Melanocyte of skin (primary cell): Measurements from ENCODE around the genes PMF1 and PAQR6.

- CAGE, long polyA plus RNA, 2 experiments, result no peak in any of the 2 experiments
These were observed 3.5 kb downstream of the RUSC1 start for GRCh38 chr1:155324081-155324643.

- CAGE, long polyA plus RNA, 2 experiments, result no peak in any of the 2 experiments
These were observed 16.5 kb downstream of the RUSC1 start for GRCh38 chr1:155336817-155337965.

DNA sequence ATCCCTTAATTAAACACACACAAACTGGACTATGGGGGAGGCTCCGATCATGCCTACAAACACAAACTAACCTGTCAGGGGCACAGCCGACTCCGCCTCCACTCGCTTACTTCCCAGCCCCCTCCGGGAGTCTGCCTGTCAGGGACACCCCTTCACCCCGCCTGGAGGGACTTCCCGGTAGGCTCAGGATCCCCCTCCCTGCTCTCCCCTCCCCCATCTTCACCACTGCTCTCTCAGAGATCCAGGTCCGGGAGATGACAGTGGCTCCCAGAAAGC, 850 bp downstream of the ASH1L start:
- CAGE, long polyA plus RNA, 2 experiments, result no peak in any of the 2 experiments

DNA sequence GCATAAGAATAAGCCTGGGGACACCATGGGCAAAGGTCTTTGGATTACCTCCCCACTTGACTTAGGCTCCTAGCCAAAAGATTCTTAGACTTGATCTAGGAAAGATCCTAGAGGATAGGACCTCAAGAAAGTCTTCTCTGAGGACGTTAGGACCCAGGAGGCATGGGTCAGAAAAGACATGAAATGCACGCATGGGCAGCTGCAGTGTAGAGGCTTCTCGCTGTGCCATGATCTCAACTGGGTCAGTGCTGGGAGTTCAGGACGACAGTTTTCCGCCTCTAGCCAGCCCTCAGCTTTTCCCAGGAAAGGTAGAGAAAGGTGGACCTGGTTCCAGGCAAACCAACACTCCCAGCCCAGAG, 26.5 kb downstream of the MSTO1 start:
- CAGE, long polyA plus RNA, 2 experiments, result no peak in any of the 2 experiments

- CAGE, long polyA plus RNA, 2 experiments, result no peak in any of the 2 experiments
These were observed 27.1 kb downstream of the MSTO1 start for GRCh38 chr1:155637079-155637477.

- CAGE, long polyA plus RNA, 2 experiments, result no peak in any of the 2 experiments
These were observed 3.6 kb downstream of the GON4L start for GRCh38 chr1:155853147-155854065.

GRCh38 chr1:155880901-155881682, 21.7 kb downstream of the SYT11 start:
- CAGE, long polyA plus RNA, 2 experiments, result no peak in any of the 2 experiments

GRCh38 chr1:155960278-155961255, 17.8 kb downstream of the ARHGEF2 start:
- CAGE, long polyA plus RNA, 2 experiments, result no peak in any of the 2 experiments

GRCh38 chr1:155973767-155974356, 4.5 kb downstream of the ARHGEF2 start:
- CAGE, long polyA plus RNA, 2 experiments, result no peak in any of the 2 experiments

DNA sequence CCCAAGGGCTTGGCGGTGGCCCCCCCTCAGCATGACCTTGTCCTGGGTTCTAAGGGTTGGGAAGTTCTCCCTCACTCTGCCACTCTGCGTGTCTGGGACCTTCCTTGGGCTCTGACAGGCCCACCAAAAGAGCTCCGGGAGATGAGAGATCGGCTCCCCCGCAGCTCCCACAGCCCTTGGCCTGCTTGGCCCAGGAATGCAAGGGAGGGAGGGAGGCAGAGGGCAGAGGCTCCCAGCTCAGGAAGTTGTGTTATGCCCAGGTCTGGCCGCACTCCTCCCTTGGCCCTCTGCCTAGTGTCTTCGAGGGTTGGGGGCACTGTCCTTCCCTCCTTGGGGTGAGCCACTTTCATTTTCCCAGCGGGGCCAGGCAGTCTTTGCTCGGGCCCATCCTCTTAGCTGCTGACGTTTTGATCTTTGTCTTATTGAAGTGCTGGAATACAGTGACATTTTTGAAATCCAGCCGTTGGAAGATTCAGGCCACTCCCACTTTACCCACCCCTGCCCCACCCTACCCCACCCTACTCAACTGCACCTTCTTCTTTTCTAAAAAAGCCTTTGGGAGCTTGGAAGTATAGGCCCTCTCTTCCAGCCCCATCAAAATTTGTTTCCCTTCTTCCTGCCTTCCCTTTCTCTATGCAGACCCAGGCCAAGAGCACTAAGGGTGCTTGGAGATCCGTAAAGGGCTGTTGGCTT, 1.5 kb downstream of the LMNA start:
- CAGE, long polyA plus RNA, 2 experiments, result no peak in any of the 2 experiments

- CAGE, long polyA plus RNA, 2 experiments, result no peak in any of the 2 experiments
These were observed 5.3 kb downstream of the LMNA start for GRCh38 chr1:156119451-156120559.

DNA sequence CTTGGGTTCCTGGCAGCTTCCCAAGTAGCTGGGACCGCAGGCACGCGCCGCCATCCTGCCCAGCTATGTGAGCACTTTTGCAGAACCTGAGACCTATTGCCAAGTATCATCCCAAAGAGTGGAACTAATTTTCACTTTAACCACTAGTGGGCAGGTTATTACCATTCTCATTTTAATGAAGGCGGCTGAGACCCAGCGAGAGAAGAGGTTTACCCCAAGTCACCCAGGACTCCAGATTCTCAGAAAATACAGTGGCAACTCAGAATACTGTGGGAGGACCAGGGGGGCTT, 7.4 kb upstream of the SEMA4A start:
- CAGE, long polyA plus RNA, 2 experiments, result no peak in any of the 2 experiments

DNA sequence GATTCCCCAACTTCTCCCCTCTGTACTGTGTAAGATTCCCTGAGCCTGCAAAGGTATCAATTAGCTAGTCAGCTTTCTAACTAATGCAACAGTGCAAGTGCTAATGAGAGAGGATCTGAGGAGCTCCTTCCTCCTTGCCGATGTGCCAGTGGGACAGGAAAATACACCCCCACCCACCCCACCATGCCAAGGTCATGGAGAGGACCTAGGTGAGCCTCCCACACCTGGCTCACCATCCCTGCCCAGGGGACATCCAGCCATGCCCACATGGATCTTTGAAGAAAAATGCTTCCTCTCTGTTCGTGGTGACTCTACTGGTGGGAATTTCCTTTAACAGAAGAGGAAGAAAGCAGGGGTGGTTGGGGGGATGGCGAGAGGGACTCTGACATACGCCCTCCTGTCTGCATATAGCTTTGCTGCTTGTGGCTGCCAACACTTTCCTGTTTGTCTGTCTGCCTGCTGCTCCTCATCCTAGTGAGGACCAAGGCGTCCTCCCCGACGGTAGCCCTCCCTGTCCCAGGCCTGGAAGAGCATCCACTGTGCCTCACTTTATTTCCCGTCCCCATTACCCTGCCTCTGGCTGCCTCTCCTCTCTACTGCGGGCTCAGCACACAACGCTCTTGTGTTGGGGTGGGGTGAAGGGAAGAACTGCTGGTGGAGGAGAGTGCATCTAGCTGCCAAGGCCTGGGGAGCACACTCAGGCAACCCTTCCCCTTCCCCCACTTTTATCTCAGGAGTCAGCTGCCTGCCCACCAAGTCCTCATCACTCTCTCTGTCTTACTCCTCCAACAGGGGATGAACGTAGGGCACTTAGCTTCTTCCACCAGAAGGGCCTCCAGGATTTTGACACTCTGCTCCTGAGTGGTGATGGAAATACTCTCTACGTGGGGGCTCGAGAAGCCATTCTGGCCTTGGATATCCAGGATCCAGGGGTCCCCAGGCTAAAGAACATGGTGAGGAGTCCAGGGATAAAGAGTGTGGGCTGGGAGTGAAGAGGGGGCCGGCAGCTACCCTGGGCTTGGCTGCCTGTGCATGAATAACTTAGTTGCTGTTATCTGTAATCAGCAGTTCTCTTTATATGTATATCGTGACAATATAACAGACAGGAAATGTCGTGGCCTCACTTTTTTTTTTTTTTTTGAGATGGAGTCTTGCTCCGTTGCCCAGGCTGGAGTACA, 2.6 kb downstream of the SEMA4A start:
- CAGE, long polyA plus RNA, 2 experiments, result no peak in any of the 2 experiments

- CAGE, long polyA plus RNA, 2 experiments, result no peak in any of the 2 experiments
These were observed 4.9 kb downstream of the SLC25A44 start for GRCh38 chr1:156198674-156199249.

DNA sequence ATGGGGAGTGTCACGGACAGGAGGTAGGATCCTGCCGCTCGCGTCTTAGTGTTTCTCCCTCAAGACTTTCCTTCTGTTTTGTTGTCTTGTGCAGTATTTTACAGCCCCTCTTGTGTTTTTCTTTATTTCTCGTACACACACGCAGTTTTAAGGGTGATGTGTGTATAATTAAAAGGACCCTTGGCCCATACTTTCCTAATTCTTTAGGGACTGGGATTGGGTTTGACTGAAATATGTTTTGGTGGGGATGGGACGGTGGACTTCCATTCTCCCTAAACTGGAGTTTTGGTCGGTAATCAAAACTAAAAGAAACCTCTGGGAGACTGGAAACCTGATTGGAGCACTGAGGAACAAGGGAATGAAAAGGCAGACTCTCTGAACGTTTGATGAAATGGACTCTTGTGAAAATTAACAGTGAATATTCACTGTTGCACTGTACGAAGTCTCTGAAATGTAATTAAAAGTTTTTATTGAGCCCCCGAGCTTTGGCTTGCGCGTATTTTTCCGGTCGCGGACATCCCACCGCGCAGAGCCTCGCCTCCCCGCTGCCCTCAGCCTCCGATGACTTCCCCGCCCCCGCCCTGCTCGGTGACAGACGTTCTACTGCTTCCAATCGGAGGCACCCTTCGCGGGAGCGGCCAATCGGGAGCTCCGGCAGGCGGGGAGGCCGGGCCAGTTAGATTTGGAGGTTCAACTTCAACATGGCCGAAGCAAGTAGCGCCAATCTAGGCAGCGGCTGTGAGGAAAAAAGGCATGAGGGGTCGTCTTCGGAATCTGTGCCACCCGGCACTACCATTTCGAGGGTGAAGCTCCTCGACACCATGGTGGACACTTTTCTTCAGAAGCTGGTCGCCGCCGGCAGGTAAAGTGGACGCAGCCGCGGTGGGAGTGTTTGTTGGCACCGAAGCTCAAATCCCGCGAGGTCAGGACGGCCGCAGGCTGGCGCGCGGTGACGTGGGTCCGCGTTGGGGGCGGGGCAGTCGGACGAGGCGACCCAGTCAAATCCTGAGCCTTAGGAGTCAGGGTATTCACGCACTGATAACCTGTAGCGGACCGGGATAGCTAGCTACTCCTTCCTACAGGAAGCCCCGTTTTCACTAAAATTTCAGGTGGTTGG, at the start of gene PMF1:
Gene PMF1 (plus strand): TSS at position 693 of the 1,117 bp plus-strand sequence.
- CAGE, long polyA plus RNA, 2 experiments, result start-site peak on the plus strand in 1 of 2 experiments, centred at position 731 of the sequence, 218 to 293 reads per replicate

DNA sequence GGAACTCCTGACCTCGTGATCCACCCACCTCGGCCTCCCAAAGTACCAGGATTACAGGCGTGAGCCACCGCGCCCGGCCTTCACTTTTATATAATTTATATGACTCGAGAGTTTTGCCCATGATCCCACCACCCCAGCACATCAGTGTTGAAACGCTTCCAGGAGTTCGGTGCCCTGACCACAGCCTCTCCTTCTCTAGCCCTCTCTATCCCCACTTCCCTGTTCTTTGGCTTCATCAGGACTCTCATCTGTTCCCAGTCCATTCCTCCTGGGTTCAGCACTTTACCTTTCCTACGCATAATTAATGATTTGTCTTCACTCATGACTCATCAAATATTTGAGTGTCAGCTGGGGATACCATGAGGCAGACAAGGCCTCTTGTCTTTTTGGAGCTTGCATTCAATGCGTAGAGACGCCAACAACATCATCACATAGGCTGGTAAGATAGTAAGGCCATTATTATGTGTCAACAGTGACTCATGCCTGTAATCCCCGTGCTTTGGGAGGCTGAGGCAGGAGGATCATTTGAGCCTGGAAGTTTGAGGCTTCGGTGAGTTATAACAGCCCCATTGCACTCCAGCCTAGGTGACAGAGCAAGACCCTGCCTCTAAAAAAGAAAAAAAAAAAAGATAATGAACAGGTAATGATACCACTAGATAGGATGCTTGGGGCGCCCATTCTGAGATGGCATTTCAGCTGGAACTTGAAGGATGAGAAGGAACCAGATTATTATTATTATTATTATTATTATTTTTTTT, 1.5 kb downstream of the PMF1 start:
- CAGE, long polyA plus RNA, 2 experiments, result no peak in any of the 2 experiments

- CAGE, long polyA plus RNA, 2 experiments, result no peak in any of the 2 experiments
These were observed 2.6 kb downstream of the BGLAP start for GRCh38 chr1:156244454-156245137.

GRCh38 chr1:156247599-156248487, at the start of gene PAQR6:
TSS of gene PAQR6 (minus strand) at chr1:156248056.
- CAGE, long polyA plus RNA, 2 experiments, result no peak in any of the 2 experiments

DNA sequence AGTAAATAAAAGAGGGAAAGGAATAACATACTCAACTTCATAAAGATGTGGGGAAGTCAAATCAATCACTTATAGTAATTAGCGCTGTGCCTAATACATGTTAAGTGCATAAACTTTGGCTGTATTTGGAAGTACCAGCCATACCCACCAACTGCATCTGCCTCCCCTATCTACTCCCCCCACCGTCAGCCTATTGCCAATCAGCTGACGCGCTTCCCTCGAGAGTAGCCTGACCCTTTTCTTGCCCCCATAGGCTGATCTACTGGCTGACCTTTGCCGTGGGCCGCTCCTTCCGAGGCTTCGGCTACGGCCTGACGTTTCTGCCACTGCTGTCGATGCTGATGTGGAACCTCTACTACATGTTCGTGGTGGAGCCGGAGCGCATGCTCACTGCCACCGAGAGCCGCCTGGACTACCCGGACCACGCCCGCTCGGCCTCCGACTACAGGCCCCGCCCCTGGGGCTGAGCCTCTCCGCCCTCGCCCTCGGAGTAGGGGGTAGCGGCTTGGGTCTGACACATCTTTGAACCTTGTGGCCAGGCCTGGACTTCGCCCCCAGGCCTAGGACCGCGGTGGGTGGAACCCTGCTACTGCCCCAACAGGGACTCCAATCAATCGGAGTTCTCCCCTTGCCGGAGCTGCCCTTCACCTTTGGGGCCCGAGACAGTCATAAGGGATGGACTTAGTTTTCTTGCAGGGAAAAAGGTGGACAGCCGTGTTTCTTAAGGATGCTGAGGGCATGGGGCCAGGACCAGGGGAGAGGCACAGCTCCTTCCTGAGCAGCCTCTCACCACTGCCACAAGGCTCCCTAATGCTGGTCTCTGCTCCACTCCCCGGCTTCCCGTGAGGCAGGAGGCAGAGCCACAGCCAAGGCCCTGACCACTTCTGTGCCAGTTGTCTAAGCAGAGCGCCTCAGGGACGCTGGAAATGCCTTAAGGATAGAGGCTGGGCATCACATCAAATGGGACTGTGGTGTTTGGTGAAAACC, 4.1 kb downstream of the GLMP start:
- CAGE, long polyA plus RNA, 2 experiments, result no peak in any of the 2 experiments

- CAGE, long polyA plus RNA, 2 experiments, result no peak in any of the 2 experiments
These were observed 649 bp downstream of the CCT3 start for GRCh38 chr1:156337148-156338137.